Foreskin keratinocyte (primary cell): Measurements from ENCODE around the genes HADHB, SLC30A3 and C2orf16.

GRCh38 chr2:26244535-26245684, at the start of gene HADHB:
Gene HADHB (plus strand): TSS chr2:26244939.
- RAMPAGE, total RNA, result start-site peak on the minus strand at chr2:26244603-26244616, 67 and 265 reads in 2 replicates; start-site peak on the plus strand at chr2:26244900-26244943, 53 and 85 reads in 2 replicates

GRCh38 chr2:26251698-26252360, 7.1 kb downstream of the HADHB start:
- RAMPAGE, total RNA, result no peak

GRCh38 chr2:26356619-26357195, 10.1 kb upstream of the ADGRF3 start:
- RAMPAGE, total RNA, result no peak

GRCh38 chr2:26412046-26412769, 10.5 kb downstream of the DRC1 start:
- RAMPAGE, total RNA, result no peak

GRCh38 chr2:26606739-26607269, 34.4 kb downstream of the CIB4 start:
- RAMPAGE, total RNA, result no peak

DNA sequence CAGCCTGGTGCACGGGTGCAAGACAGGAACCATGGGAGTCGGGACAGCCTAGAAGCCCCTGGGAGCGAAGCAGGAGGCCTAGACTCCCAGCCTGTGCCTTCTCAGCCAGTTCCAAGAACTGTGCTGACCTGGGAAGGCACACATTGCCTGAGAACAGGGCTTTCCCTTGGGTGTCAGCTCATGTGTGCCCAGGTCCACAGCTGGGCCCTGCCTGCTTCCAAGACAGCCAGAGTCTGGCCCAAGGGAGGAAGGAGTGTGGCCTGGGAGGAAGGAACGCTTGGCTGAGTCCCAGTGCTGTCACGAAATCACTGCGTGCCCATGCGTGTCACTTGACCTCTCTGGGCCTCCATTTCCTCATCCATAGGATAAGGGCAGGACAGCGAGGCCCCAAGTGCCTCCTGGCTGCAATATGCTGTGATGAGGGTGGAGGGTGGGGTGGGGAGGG, 732 bp upstream of the KCNK3 start:
- RAMPAGE, total RNA, result no peak

GRCh38 chr2:26721608-26722256, 29.2 kb downstream of the KCNK3 start:
- RAMPAGE, total RNA, result no peak

GRCh38 chr2:26763045-26763387, 1.1 kb upstream of the SLC35F6 start:
- RAMPAGE, total RNA, result no peak

DNA sequence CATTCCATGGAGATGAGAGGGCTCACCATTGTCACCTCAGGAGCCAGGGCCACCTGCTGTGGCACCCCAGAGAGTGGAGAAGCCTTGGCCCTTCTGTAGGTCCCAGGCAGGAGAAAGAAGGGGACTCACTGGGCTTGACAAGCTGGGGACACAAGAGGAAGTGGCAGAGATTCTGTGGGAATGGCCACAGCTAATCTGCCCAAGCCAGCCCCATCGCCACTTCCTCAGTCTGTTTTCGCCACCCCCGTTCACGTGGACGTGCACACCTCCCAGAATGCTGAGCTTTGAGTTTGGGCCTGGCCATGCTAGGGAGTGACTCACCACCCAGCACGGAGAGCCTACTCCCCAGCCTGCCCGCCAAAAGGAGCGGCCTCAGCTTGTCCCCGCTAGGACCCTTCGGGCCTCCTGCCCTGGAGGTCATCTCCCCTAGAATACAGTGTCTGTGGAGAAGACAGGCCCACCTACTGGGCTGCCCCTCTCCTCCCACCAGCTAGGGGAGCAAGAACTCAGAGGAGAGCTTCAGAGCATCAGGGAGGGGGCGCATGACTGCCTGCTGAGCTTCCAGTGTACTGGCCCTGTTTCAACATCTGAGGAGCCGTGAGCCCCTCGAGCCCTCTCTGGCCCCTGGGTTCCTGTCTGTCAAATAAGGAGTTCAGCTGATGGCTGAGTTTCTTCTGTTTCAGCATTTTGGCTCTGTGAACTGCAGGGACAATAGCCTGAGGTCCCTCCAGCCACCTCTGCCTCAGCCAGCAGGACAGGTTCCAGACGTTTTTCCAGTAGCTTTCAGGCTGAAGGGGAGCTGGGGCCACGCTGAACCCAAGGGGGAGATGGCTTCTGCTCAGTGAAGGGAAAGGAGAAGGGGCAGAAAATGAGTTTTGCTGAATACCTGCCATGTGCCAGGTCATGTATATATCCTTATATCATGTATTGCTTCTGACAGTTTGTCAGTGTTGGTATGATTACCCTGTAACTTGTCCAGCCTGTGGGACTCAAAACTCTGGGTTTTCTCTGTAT, 5.2 kb downstream of the SLC35F6 start:
- RAMPAGE, total RNA, result no peak

GRCh38 chr2:26792604-26793379, 6.9 kb downstream of the CENPA start:
- RAMPAGE, total RNA, result no peak

GRCh38 chr2:26968307-26968664, 2.2 kb upstream of the MAPRE3 start:
- RAMPAGE, total RNA, result no peak

DNA sequence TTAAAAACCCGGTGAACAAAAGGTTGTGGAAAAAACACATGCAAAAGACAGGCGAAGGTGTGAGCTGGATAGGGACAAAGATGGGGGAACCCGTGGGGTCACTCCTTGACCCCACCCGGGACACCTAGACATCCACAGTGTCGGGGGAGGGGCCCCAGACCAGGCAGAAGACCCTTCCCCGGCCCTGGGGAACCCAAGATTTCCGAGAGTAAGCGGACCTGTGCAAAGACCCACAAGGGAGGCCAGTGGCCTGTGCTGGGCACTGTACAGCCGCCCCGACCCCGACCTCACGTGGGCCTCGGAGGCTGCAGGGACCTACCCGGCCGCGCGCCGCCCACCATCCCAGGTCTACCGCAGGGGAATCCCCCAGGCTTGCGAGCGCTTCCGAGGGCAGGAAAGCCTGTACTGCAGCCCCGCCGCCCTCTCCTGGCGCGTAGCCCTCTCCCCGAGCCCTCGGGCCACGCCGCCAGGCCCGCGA, 1.7 kb upstream of the AGBL5 start:
- RAMPAGE, total RNA, result no peak

GRCh38 chr2:27050186-27051035, 1.1 kb upstream of the AGBL5 start:
- RAMPAGE, total RNA, result no peak

DNA sequence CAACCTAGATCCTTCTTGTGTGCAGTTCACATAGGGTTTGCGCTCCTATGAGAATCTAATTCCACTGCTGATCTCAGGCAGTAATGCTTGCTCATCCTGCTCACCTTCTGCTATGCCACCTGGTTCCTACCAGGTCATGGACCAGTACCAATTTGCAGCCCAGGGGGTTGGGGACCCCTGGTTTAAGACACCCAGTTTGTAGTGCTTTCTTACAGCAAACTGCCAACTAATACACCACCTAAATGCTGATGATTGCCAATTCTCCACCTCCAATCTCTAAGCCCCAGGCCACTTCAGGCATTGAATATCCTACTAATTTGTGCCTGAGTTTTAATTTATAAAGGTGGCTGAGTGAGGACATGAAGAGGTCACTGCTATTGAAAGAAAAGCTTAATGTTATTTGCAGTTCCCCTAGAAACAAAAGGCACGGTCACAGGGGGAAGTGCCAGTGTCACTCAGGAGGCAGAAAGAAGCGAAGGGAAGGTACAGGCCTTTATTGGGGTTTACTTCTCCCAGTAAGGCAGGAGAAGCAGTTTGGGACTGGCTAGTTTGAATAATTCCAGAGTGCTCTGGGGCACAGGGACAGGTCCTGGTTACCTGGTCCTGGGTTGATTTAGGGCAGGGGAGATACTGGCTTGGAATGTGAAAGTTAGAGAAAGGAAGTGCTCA, 1.8 kb upstream of the ABHD1 start:
- RAMPAGE, total RNA, result no peak

DNA sequence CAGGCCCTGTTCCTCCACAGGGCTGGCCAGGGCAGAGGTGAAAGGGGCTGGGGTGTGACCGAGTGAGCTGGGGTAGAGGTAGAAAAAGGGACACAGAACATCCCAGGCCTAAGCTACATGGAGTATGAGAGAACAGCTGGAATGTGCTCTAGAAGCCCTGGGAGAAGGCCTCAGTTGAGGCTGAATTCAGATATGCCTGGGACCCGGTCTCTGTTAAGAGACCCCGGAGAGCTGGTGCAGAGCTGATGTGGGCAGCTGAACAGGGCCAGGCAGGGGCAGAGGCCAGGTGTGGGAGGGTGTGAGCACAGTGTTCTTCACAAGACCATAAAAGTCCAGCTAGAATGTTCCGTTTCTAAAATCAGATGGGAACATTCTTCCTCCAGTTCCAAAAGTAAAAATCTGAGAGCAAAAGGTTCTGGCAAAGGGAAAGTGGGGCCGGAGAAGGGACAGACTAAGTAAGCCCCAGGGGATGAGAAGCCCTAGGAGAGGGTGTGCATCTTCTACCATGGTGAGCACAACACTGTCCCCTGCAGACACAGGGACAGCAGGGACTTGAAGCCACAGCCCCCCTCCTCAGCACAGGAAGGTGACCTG, 12.8 kb upstream of the ATRAID start:
- RAMPAGE, total RNA, result no peak

DNA sequence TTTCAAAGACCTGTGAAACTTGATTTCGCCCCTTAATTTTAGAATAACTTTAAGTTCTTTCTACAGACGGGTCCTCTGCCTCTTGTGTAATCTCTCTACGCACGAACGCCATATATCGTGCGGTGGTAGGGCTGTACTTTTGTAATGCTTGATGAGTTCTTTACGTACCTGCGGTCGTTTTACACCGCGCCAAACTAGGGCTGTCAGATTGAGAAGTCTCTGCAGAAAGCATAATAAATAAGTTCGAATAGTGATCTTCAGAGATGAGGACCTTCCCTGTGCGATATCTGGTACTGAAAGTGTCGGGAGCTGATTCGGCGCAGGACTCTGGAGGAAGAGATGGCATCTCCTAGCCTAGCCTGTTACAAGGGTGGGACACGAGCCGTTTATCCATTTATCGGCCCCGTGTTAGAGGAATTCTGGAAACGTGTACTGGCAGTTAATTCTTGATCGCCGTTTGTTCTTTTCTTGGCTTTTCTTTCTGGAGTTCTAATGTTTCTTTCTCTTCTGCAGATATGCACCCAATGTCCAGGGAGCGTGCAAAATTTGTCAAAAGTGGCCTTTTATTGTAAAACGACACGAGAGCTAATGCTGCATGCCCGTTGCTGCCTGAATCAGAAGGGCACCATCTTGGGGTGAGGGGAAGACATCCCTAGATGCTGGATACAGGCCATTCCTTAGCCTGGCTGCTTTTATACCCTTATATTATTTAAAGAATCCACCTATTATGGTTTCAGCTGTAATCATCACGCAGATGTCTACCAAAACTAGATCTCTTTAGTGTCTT, 789 bp upstream of the SLC5A6 start:
- RAMPAGE, total RNA, result no peak

DNA sequence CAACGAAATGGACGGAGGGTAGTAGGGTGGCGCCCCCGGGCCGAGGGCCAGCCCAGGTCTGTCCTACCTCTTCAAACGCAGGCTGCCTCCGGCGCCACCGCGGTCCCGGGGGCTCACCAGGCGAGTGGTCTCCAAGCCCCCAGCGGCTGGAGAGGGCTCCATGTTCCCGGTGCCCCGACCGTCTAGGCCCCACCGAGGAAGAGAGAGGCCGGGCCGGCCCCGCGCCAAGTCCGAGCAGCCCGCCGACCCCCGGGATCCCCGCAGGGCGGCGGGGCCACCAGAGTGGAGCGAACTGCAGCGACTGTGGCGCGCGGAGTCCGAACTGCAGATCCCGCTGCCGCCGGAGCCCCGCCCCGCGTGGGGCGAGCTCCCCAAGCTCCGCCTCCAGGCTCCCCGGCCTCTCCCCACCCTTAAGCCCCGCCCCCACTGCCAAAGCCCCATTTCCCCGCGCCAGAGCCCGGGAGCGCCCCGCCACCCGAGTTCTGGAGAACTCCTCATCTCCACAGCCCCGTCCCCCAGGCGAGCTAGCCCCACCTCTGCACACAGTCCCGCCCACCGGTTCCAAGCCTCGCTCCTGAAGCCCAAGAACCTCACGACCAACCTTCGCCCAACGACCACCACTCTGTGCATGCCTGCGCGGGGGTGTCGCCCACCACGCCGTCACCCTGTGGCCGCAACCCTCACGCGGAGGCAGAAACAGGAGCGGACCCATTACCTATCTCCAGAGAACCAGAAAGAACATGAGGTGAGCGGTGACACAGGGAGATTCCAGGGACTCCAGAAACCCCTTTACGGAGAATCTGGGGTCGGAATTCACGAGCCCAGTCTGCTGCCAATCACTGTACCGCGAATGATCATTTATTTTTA, at the start of gene SLC30A3:
Gene SLC30A3, minus strand, starts transcription at position 303 of the 867 bp plus-strand sequence.
- RAMPAGE, total RNA, result no peak

GRCh38 chr2:27271498-27272146, 3.6 kb upstream of the DNAJC5G start:
- RAMPAGE, total RNA, result no peak

- RAMPAGE, total RNA, result no peak
Measured at GRCh38 chr2:27376283-27377427, 3.9 kb downstream of the ZNF513 start.

DNA sequence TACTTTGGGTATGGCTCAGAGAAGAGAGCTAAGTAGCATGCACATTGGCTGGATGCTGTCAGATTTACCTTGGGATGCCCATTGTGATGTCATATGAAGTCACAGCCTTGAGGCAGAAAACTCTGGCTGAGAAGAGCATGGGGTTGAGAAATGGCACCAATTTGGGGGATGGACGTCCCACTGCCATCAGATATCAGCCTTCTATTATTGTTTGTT, at the start of gene C2orf16:
Gene C2orf16, plus strand, starts transcription at position 110 of the 216 bp plus-strand sequence.
- RAMPAGE, total RNA, result no peak